Endothelial cell of umbilical vein (primary cell): ENCODE results near the gene TSN.

DNA sequence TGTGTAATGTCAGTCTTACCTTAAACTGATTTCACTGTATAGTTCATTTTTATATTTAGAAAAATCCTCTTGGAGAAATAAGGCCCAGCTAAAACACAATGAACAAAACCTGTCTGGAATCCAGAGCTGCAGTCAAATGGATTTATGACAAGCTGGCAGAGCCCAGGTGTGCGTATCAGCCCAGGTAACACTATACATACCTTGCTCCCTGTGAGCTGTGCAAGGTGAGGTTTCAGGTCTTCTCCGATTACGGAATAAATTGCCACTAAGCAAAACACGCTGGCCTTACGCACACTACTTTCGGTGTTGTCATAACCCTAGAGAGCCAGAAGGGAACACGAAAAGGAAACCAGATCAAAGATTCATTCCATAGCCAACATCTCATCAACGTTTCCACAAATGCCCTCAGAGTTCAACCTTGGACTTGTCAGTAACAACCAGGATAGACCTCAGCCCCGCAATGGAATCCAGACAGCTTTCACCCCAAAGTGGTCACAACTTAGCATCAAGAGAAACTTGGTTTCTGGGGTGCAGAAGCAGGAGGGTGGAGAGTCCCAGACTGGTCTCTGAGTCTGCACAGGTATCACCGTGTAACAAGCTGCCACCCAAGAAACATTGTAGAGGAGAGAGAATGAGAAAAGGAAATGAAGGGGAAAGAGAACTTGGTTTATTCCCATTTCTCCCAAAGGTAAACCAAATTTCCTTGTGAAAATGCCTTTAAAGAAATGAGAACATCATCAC, 62.0 kb upstream of the TFCP2L1 start:
- PRO-cap = no peak
CAGE:
- cytosol, long polyA minus RNA = no peak
- cytosol, long polyA plus RNA = no peak
- long polyA plus RNA = no peak
- nucleus, long polyA minus RNA = no peak
- nucleus, long polyA plus RNA = no peak

- PRO-cap = no peak
CAGE:
- cytosol, long polyA minus RNA = no peak
- cytosol, long polyA plus RNA = no peak
- long polyA plus RNA = no peak
- nucleus, long polyA minus RNA = no peak
- nucleus, long polyA plus RNA = no peak
These were observed 144.3 kb downstream of the CLASP1 start for GRCh38 chr2:121504848-121505448.

- PRO-cap = no peak
CAGE:
- cytosol, long polyA minus RNA = no peak
- cytosol, long polyA plus RNA = no peak
- long polyA plus RNA = no peak
- nucleus, long polyA minus RNA = no peak
- nucleus, long polyA plus RNA = no peak
These were observed 29.3 kb downstream of the NIFK start for GRCh38 chr2:121707256-121707872.

- PRO-cap = bidirectional peak, plus-strand start at chr2:121755662, minus-strand start at chr2:121755435; unidirectional peak, plus-strand start at chr2:121755898; unidirectional peak, plus-strand start at chr2:121755925
CAGE:
- cytosol, long polyA minus RNA = start-site peak on the plus strand at chr2:121755654-121755766, 479 reads
- cytosol, long polyA plus RNA = start-site peak on the plus strand at chr2:121755642-121755837, 1,854 and 1,841 reads in 2 replicates
- long polyA plus RNA = start-site peak on the plus strand at chr2:121755650-121755766, 2,822 and 1,910 reads in 2 replicates
- nucleus, long polyA minus RNA = no peak
- nucleus, long polyA plus RNA = start-site peak on the plus strand at chr2:121755641-121755848, 411 and 543 reads in 2 replicates
These were observed at the start of gene TSN for GRCh38 chr2:121755222-121756154. Gene TSN, plus strand, starts transcription at chr2:121755651.

DNA sequence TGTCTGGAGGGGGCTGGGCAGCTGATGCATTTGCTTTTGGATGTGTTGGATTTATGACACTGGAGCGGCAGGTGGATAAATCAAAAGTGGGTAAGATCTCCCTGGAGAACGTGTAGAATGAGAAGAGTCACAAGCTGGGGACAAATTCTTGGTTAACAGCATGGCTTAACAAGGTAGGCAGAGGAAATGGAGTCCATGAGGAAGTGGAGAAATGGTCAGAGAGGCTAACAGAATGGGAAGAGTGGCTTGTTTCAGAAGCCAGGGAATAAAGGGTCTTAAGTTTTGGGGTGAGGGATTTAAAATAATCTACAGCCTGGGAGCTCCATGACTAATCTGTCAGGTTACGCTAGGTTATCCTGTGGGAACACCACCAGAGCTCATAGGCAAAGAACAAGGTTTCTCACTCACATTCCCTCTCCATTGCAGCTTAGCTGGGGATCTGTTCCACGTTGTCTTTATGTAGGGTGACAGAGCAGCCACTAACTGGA, 12.8 kb downstream of the TSN start:
- PRO-cap = no peak
CAGE:
- cytosol, long polyA minus RNA = no peak
- cytosol, long polyA plus RNA = no peak
- long polyA plus RNA = no peak
- nucleus, long polyA minus RNA = no peak
- nucleus, long polyA plus RNA = no peak

GRCh38 chr2:121831983-121832318, 76.5 kb downstream of the TSN start:
- PRO-cap = no peak
CAGE:
- cytosol, long polyA minus RNA = no peak
- cytosol, long polyA plus RNA = no peak
- long polyA plus RNA = no peak
- nucleus, long polyA minus RNA = no peak
- nucleus, long polyA plus RNA = no peak

DNA sequence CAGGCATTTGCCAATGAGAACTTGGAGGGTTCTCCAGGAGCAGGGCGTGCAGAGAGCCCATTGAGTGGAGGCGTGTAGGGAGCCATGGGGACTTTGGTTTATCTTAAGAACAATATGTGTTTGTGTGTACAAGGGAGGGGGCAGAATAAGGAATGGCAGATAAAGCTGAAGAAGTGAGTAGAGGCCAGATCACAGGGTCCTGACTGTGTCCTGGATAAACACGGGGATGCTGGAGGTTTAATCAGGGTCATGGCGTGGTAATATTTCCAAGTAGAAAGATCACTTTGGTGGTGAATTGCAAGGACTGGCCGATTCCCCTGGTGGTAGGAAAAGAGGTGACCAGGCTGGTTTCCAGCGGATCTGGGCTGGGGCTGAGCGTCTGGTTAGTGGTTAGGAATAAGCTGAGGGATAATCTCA, 483.8 kb downstream of the TSN start:
- PRO-cap = no peak
CAGE:
- cytosol, long polyA minus RNA = no peak
- cytosol, long polyA plus RNA = no peak
- long polyA plus RNA = no peak
- nucleus, long polyA minus RNA = no peak
- nucleus, long polyA plus RNA = no peak

DNA sequence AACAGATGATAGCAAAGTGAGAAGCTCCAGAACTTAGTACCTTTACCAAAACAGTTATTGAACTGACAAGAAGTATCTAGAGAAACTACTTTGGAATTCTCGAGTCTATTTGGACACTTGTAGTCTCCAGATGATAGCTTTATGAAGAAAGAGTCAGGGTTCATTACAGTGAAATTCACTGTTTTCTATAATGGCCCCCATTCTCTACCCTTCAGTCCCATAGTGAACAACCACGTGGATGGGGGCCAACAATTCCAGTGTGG, 695.0 kb upstream of the CNTNAP5 start:
- PRO-cap = no peak
CAGE:
- cytosol, long polyA minus RNA = no peak
- cytosol, long polyA plus RNA = no peak
- long polyA plus RNA = no peak
- nucleus, long polyA minus RNA = no peak
- nucleus, long polyA plus RNA = no peak

- PRO-cap = no peak
CAGE:
- cytosol, long polyA minus RNA = no peak
- cytosol, long polyA plus RNA = no peak
- long polyA plus RNA = no peak
- nucleus, long polyA minus RNA = no peak
- nucleus, long polyA plus RNA = no peak
These were observed 4.0 kb upstream of the CNTNAP5 start for GRCh38 chr2:124021103-124021515.

- PRO-cap = no peak
CAGE:
- cytosol, long polyA minus RNA = no peak
- cytosol, long polyA plus RNA = no peak
- long polyA plus RNA = no peak
- nucleus, long polyA minus RNA = no peak
- nucleus, long polyA plus RNA = no peak
These were observed 209.7 kb upstream of the GYPC start for GRCh38 chr2:126446203-126446689.

- PRO-cap = no peak
CAGE:
- cytosol, long polyA minus RNA = no peak
- cytosol, long polyA plus RNA = no peak
- long polyA plus RNA = no peak
- nucleus, long polyA minus RNA = no peak
- nucleus, long polyA plus RNA = no peak
These were observed 52.5 kb downstream of the BIN1 start for GRCh38 chr2:127054305-127054974.

DNA sequence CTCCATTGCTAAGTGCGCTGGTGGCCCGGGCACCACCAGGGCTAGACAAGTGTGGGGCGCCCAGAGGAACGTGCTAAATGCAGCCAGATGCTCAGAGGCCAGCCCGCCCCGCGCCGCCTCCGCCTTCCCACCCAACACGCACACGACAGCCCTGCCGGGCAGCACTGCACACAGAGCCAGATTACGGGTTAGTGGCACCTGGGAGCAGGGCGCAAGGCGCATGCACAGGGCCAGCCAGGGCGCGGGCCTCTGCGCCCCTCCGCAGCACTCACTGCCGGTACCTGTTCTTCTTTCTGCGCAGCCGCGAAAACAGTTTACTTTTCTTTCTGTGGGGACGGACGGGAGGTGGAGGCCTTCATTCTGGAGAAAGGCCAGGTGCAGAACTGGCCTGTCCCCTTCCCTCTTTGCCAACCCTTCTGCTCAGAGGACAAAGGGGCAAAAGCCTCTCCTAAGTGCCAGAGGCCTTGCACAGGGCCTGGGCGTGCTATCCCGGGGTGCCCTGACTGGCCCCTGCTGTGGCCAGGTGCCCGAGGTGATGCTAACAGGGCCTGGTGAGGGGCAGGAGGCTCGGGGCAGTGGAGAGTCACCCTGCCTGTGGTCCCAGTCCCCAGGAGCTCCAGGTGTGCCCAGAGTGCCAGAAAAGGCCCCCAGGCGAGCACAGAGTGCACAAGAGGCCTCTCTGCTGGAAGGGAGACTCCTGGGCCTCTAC, 46.5 kb downstream of the BIN1 start:
- PRO-cap = no peak
CAGE:
- cytosol, long polyA minus RNA = no peak
- cytosol, long polyA plus RNA = no peak
- long polyA plus RNA = no peak
- nucleus, long polyA minus RNA = no peak
- nucleus, long polyA plus RNA = no peak

GRCh38 chr2:127069701-127070224, 37.2 kb downstream of the BIN1 start:
- PRO-cap = no peak
CAGE:
- cytosol, long polyA minus RNA = start-site peak on the minus strand at chr2:127069801-127069853, 5 reads
- cytosol, long polyA plus RNA = no peak
- long polyA plus RNA = no peak
- nucleus, long polyA minus RNA = no peak
- nucleus, long polyA plus RNA = no peak

DNA sequence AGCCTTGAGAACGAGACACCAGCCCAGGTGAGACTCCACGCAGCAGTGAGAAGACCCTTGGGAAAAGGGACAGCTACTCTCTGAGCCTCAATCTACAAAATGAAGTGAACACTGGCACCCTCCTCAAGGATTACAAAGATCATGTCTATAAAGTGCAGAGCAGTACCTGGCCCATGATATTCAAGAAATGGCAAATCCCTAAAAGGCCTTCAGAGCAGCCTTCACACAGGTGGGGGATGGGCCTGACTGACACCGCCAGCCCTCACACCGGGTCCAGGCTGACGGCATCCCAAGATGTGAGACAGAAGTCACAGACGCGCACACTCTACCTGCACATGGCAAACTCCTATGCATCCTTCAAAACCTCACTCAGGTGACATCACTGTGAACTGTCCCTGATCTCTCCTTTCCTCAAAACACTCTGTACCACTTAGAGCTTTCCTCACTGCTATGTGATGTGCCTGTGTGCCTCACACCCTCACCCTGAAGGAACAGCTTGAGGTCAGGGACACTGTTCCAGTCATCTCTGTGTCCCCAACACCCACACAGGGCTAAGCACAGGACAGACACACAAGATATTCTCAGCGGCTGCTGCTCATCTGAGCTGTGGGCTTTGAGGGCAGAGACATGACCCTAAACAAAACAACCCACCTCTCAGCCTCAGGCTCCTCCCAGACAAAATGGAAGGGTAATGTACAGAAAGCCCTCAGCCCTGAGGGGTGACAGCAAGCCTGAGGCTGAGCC, 27.6 kb downstream of the BIN1 start:
- PRO-cap = no peak
CAGE:
- cytosol, long polyA minus RNA = no peak
- cytosol, long polyA plus RNA = no peak
- long polyA plus RNA = no peak
- nucleus, long polyA minus RNA = no peak
- nucleus, long polyA plus RNA = no peak

- PRO-cap = no peak
CAGE:
- cytosol, long polyA minus RNA = no peak
- cytosol, long polyA plus RNA = no peak
- long polyA plus RNA = no peak
- nucleus, long polyA minus RNA = no peak
- nucleus, long polyA plus RNA = no peak
These were observed 3.3 kb downstream of the BIN1 start for GRCh38 chr2:127103308-127104426.

- PRO-cap = no peak
CAGE:
- cytosol, long polyA minus RNA = no peak
- cytosol, long polyA plus RNA = no peak
- long polyA plus RNA = no peak
- nucleus, long polyA minus RNA = no peak
- nucleus, long polyA plus RNA = no peak
These were observed 45.2 kb downstream of the CYP27C1 start for GRCh38 chr2:127174928-127175349.

DNA sequence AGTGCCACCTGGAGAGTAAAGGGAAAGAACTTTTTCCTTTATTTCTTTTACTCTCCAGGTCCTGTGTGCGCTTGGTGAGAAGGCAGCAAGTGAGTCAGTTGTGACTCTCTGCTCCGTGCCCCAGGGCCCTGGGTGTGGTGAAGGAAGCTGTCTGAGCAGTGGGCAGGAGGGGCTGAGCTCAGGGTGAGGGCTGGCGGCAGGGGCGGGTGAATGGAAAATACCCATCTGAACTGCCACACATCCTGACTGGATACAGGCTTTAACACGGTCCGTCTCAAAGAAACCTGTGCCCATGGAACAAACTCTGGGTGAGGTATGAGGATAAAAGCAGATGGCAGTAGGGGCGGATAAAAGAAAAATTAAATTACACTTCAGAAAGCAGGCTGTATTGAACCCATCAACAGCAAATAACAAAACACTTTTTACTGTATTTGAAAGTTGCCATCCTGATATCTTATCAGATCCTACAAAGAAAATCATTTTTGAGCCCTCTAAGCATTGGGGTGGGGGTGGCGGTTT, 2.1 kb downstream of the CYP27C1 start:
- PRO-cap = no peak
CAGE:
- cytosol, long polyA minus RNA = no peak
- cytosol, long polyA plus RNA = no peak
- long polyA plus RNA = no peak
- nucleus, long polyA minus RNA = no peak
- nucleus, long polyA plus RNA = no peak

GRCh38 chr2:127220549-127221134, 543 bp upstream of the CYP27C1 start:
- PRO-cap = no peak
CAGE:
- cytosol, long polyA minus RNA = no peak
- cytosol, long polyA plus RNA = no peak
- long polyA plus RNA = no peak
- nucleus, long polyA minus RNA = no peak
- nucleus, long polyA plus RNA = no peak

- PRO-cap = no peak
CAGE:
- cytosol, long polyA minus RNA = start-site peak on the minus strand at chr2:127306531-127306600, 5 reads; start-site peak on the minus strand at chr2:127306666-127306715, 10 reads
- cytosol, long polyA plus RNA = no peak
- long polyA plus RNA = no peak
- nucleus, long polyA minus RNA = no peak
- nucleus, long polyA plus RNA = no peak
These were observed 12.3 kb upstream of the ERCC3 start for GRCh38 chr2:127305983-127306956.

DNA sequence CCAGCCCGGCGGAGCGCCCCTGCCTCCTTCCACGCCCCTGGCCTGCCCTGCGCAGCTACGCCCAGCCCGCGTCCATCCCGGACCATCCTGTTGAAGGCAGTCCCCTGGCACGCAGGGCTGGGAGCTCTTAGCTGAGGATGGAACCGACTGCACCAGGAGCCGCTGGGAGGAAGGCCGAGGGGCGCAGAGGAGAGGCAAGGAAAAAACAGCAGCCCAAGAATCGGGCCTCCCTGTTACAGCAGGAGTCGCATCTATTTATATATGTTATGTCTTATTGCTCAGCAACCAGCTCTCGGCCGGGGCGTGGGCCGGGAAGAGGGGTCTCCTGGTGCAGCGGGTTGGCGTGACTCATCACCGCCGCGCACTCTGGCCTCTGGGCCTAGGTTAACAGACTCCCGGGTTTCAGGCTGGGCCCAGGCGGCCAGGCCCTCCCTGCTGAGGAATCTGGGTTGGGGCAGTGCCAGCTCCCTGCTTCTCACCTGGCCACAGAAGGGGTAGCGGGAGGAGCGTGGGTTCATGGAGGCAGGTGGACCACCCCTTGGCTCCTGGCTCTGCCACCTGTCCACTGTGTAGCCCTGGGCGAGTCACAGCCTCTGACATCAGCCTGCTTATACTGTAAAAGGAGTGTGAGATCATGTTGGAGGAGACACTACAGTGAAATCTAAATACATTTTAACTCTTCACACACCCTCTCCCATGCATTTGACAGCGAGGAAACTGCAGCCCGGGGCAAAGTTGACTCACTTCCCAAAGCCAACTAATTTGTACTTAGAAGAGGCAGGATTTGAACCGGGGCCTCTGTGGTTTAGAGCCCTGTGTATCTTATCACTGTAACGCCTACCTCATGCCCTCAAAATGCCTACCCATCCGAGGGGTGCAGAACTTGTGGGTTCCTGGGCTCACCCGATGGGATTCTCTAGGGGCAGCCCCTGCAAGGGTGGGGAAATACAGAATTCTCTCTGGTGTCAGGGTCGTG, 13.5 kb upstream of the MAP3K2 start:
- PRO-cap = no peak
CAGE:
- cytosol, long polyA minus RNA = no peak
- cytosol, long polyA plus RNA = no peak
- long polyA plus RNA = no peak
- nucleus, long polyA minus RNA = no peak
- nucleus, long polyA plus RNA = no peak